Paraaortic lymph node (tissue), 1 donor: ENCODE results near the genes TIMD4 and CYFIP2.

DNA sequence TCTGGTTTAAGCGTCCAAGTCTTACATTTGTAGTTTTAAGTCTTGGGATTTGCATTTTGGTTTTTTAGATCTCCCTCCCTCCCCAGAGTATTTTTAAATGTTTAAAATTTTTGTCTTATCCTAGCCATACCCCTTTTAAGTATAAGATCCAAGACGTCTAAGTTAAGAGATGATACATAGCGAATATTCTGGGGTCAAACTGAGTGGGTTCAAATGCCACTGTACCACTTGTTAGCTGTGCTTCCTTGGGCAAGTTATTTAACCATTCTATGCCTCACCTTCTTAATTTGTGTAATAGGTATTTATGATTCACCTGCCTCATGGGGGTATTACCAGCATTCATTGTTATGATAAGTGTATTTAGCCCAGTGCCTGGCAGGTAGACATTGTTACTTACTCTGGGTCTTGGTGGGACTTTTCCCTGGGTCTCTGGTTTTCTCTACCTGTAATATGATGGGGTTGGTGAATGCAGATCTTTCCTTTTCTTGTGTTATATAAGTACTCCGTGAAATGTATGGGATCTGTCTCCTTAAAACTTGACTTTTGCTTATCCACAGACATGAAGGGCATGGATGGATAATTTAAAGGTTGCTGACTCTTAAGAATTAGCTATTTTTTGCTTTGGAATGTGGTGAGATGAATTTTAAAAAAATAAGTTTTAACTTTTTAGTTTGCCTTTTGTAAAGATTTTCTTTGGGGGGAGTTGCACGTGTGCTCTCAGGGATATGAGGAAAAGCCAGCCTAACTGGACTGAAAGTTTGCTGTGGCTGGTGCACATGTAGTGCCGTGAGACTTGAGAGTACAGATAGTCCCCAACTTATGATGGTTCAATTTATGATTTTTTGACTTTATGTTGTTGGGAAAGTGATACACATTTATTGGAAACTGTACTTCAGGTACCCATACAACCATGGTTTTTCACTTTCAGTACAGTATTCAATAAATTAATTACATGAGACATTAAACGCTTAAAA lies 4.0 kb downstream of the LARP1 start:
- PRO-cap: no peak

- PRO-cap: no peak
Observed at GRCh38 chr5:154787967-154788761, 33.0 kb downstream of the LARP1 start.

- PRO-cap: no peak
Observed at GRCh38 chr5:154805340-154806045, 44.9 kb downstream of the FAXDC2 start.

DNA sequence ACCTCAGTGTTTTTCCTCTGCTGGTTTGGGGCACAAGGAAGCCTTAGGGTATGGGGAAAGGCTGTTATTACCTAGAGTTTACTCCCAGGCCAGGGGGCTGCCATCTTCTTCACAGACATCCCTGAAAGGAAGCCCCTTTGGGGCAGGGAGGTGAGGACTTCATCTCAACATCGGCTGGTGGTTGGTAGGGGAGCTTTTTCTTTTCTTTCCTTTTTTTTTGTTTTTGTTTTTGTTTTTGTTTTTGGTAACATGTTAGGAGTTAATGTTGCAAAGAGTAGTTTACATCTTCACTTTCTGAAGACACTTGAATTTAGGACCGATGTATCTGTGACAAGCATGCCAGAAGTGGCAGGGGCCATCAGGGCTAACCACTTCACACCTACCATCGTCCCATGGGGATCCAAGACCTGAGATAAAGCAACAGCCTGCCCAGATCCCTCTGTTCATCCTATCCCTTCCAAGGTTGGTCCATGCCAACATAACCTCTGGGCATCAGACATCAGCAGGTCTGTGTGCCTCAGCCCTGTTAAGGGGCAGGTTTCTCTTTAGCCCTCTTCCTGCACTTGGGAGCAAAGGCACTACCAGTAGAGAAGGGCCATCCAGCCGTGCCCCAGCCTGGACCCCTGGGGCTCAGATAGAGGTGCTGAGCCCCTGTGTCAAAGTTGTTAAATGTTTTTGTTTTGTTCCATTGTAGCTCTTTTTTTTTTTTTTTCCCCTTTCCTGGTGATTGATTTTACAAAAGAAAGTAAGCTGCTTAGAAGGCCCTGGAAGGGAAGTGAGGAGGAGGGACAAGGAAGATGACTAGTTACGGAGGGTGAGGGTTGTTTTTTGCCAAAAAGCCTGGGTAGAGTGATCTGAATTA lies 33.9 kb downstream of the FAXDC2 start:
- PRO-cap: no peak

- PRO-cap: bidirectional peak, plus-strand start at chr5:154857491, minus-strand start at chr5:154857513
Observed at GRCh38 chr5:154857316-154857647, 1.1 kb upstream of the CNOT8 start.

GRCh38 chr5:154876553-154877000 lies 18.1 kb downstream of the CNOT8 start:
- PRO-cap: no peak

DNA sequence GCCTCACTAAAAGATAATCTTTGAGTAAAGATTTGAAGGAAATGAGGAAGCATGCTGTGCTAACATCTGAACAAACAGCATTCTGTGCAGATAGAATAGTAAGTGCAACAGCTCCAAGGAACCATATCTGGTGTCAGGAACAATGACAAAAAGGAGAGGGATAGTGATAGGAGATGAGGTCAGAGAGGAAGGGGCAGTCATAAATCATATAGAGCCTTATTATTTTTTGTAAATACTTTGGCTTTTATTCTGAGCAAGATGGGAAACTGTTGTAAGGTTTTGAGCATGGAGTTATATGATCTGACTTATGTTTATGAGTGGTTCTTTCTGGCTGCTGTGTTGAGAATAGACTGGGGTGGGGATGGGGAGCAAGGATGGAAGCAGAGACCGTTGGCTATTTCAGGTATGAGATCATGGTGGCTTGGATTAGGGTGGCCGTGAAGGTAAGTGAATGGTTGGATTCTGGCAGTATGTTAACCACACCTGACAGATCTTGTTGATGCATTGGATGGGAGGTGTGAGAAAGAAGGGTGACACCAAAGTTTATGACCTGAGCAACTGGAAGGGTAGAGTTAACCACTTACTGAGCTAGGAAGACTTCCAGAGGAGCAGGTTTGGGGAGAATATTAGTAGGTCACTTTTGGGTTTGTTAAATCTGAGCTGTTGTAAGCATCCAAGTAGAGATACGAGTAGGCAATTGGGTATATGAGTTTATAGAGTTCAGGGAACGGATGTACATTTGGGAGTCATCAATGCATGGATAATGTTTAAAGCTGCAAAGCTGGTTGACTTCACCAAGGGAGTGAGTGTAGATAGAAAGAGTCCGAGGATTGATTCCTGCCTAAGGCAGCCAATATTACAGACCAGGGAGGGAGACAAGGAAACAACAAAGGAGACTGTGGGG lies 4.2 kb downstream of the MRPL22 start:
- PRO-cap: no peak

DNA sequence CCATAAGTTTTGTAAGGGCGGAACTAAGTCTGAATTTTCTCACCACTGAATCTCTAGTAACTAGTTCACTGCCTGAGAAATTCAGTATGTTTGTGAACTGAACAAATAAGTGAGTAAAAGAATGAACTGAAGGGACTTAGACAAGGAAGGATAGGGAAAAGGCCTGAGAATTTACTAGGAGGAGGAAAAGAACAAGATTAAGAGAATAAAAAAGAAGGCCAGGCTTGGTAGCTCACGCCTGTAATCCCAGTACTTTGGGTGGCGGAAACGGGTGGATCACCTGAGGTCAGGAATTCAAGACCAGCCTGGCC lies 122.3 kb downstream of the SGCD start:
- PRO-cap: no peak

DNA sequence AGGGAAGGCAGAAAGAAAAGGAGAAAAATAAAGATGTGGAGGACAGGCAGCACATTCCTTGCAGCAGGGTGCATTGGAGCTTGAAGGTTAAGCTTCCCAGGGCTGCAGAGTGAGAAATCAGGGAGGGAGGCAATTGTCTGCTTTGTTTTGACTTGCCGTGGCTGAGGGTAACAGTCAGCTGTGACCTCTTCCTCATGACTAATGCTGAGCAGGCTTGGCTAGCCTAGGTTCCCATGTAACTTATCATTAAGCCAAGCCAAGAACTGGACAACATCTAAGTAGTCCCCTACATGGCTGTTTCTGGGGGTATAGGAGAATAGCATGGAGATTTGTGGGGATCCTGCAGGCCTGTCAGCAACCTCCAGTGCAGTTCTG lies 148.9 kb downstream of the SGCD start:
- PRO-cap: no peak

GRCh38 chr5:156678569-156678985 lies 171.5 kb upstream of the PPP1R2B start:
- PRO-cap: no peak

DNA sequence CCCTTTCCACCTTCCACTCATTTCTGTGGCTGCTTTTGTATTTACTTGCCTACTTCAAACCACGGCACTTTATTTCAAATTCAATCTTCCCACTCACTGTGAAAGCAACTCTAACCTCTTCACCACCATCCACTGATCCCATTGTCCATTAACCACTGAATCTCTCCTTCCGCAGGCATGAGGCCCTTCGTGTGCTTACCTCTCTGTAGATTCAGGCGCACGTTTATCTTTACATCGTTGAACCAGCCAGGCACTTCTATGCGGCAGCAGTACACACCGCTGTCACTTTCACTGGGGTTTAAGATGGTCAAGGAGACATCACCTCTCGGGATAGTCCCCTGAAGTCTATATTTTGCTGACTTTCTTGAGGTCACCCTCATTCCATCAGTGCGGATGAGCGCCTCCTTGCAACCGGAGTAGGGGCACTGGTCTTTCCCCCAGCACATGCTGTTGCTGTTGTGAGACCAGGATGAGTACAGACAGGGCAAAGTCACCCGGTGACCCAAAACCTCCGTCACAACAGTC lies 8.7 kb downstream of the TIMD4 start:
- PRO-cap: no peak

GRCh38 chr5:156963071-156963582 lies at the start of gene TIMD4:
TSS of gene TIMD4 (minus strand) at chr5:156963226.
- PRO-cap: no peak

GRCh38 chr5:157139080-157139522 lies 3.6 kb downstream of the MED7 start:
- PRO-cap: no peak

- PRO-cap: unidirectional peak, plus-strand start at chr5:157143286
Observed at GRCh38 chr5:157143178-157144165, 807 bp upstream of the MED7 start.

- PRO-cap: bidirectional peak, plus-strand start at chr5:157194008, minus-strand start at chr5:157193838
Observed at GRCh38 chr5:157193493-157194213, 13.0 kb downstream of the ITK start.

DNA sequence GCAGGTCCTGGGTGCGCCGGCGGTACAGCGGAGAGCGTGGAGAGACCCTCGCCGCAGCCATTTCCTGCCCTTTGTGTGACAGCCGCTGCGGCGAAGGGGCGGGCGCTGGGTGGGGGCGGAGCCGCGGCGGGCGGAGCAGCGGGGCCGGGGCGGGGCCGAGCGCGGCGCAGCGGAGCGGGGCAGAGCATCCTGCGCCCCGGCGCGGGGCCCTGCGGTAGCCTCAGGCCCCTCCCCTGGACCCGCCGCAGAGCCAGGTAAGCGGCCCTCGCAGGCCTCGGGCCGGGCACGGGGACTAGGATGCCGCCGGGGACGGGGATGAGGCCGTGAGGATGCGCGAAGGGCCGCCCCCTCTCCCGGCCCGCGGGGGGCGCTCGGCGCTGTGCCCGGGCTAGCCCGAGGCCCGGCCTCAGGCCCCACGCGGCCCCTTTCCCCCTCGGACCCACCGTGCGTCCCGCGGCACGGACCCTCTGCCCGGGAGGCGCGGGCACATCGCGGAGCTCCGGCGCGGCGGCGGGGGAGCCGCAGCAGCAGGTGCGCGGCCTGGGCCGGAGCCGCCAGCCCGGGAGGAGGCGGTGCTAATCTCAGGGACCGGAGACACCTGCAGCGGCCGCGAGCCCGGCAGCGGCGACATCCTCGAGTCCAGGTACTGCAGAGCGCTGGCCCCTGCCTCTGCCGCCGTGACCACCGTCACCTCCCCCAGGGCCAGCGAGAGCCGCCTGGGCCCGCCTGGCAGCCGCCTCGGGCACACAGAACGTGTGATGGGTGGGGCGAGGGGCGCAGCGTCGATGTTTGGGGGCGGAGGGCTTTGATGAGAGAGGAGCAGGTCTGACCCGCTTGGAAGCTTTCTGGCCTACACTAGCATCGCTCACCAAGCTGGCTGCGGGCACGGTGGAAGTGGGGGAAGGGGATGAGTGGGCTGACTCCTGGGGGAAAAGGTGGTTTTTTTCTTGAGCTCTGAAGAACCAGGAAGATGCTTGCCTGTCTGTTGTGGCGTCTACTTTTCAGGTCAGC lies at the start of gene CYFIP2:
CYFIP2 (plus strand) TSS at position 182 of the 1,011 bp plus-strand sequence.
- PRO-cap: bidirectional peak, plus-strand start at position 162 of the sequence, minus-strand start at position 66 of the sequence; bidirectional peak, plus-strand start at position 749 of the sequence, minus-strand start at position 753 of the sequence; bidirectional peak, plus-strand start outside the sequence, minus-strand start at position 847 of the sequence

GRCh38 chr5:157284469-157284893 lies 18.6 kb downstream of the CYFIP2 start:
- PRO-cap: no peak

DNA sequence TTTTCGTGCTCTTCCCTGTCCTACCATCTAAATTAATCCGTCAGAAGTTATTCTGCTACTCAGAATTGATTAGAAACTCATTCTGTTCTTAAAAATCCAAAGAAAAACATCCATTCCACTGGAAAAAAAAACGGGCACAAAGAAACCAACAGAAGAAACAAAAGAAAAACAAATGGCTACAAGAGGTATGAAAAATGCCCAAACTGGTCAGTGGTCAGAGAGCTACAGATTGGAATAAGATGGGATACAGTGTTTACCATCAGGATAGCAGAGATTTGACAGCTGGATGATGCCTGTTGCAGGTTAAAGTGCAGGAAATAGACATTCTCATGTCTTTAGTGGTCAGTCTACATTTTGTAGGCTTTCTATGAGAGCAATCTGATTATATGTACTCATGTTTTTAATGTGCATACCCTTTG lies 30.3 kb downstream of the FNDC9 start:
- PRO-cap: no peak

DNA sequence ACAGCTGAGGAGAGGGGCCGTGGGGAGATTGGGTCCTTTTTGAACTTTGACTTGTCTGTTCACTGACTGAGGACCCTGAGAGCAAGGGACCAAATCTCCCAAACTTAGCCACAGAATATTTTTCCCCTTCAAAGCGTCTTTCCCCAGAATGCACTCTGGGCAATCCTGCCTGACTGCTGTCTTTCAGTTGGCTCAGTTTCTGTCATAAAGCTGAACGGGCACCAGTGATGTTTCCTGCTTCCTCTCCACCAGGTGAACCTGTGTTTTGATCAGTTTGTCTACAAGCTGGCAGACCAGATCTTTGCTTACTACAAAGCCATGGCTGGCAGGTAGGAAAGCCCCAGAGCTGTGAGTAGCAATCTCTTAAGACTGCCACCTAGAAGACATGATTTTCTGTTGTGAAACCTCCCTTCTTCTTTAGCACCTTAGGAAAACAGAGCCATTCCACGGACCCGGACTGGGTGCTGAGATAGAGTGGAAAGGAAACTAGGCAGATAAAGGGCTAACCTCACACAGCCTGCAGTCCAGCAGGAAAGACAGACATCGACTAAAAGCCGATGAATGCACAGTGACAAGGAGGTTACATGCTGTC lies 17.7 kb downstream of the FNDC9 start:
- PRO-cap: no peak

- PRO-cap: no peak
Observed at GRCh38 chr5:157393117-157393824, 47.8 kb upstream of the FNDC9 start.